Parietal lobe (tissue), 2 donors: ENCODE measurements around a stretch of chr3.

DNA sequence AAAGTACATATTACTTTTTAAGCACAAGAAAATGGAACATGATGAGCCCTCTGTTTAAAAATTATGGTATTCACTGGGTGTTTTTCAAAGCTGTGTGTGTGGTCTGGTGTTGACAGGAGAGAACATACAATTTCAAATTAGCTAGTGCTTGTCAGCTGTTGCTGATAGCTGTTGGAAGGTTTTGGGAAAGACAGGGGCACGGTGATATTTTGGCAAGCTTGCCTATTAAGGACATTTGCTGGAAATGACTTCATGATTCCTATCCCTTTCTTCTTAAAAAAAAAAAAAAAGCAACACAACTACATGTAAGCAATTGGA, 129.8 kb downstream of the RBMS3 start:
- RAMPAGE, long total RNA, result no peak

- RAMPAGE, long total RNA, result no peak
Measured at GRCh38 chr3:29695353-29696029, 414.6 kb downstream of the RBMS3 start.

- RAMPAGE, long total RNA, result no peak
Measured at GRCh38 chr3:29758210-29759286, 477.7 kb downstream of the RBMS3 start.

DNA sequence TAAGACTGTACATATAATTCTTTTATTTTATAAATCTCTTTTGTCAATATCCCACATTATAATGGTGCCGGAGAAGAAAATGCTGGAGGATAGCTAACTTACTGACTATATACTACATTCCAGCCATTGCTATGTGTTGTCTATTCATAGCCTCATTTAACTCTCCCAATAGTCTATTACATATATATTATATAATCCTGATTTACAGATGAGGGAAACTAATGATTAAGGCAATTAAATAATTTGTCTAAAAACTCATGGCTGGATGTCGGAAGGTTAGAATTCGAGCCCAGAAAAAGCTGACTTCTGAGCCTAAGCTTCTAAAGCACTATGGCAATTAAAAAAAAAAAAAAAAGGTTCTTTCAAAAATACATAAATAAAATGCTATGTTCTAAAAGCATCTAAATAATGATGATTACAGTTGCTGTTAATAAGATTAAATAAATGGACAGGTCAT, 318.4 kb upstream of the TGFBR2 start:
- RAMPAGE, long total RNA, result no peak

- RAMPAGE, long total RNA, result no peak
Measured at GRCh38 chr3:30607024-30607729, 776 bp downstream of the TGFBR2 start.

GRCh38 chr3:30610786-30611606, 4.6 kb downstream of the TGFBR2 start:
- RAMPAGE, long total RNA, result no peak

- RAMPAGE, long total RNA, result no peak
Measured at GRCh38 chr3:30631239-30631926, 25.0 kb downstream of the TGFBR2 start.

GRCh38 chr3:30638778-30639403, 32.5 kb downstream of the TGFBR2 start:
- RAMPAGE, long total RNA, result no peak

- RAMPAGE, long total RNA, result no peak
Measured at GRCh38 chr3:30644083-30644576, 37.7 kb downstream of the TGFBR2 start.

DNA sequence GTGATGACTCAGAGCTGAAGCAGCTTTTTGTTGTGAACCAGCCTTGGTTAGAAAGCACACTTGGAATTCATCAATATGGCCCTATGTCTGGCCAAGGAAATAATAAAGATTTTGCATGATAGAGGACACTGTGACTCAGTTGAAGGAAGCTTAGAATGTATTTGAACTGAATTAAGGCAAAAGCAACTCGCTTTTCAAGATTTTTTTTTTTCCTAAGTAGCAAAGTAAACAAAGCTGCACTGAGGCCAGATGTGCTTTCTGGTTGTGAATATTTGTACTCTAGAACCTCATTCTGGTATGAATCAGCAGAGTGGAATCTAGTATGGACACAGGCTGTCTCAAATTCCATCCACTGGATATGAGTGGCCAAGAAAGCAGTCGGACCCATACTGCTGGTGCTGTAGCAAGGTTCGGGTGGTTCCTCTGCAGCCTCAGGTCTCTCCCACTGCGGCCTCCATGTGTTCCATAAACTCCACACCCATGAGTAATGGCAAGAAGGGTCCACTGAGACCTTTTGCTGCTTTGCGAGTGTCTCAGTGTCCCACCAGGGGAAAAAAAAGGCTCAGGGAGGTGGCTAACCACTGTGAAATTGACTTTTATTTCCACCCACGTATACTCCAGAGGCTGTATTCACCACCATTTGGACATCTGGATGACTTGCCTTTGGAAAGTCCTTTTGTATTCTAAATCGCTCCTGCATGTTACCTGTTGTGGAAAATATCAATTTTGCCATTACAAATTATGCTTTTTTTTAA, 53.1 kb downstream of the TGFBR2 start:
- RAMPAGE, long total RNA, result no peak

GRCh38 chr3:30688783-30689736, 82.7 kb downstream of the TGFBR2 start:
- RAMPAGE, long total RNA, result no peak

GRCh38 chr3:31522110-31522685, 10.5 kb upstream of the STT3B start:
- RAMPAGE, long total RNA, result no peak

- RAMPAGE, long total RNA, result no peak
Measured at GRCh38 chr3:31542208-31542722, 9.5 kb downstream of the STT3B start.

GRCh38 chr3:31879426-31879978, 101.6 kb downstream of the OSBPL10 start:
- RAMPAGE, long total RNA, result no peak

GRCh38 chr3:31957137-31957619, 23.9 kb downstream of the OSBPL10 start:
- RAMPAGE, long total RNA, result no peak

GRCh38 chr3:32399470-32399940, 7.9 kb downstream of the CMTM7 start:
- RAMPAGE, long total RNA, result no peak

- RAMPAGE, long total RNA, result no peak
Measured at GRCh38 chr3:32419719-32421078, 28.5 kb downstream of the CMTM7 start.

DNA sequence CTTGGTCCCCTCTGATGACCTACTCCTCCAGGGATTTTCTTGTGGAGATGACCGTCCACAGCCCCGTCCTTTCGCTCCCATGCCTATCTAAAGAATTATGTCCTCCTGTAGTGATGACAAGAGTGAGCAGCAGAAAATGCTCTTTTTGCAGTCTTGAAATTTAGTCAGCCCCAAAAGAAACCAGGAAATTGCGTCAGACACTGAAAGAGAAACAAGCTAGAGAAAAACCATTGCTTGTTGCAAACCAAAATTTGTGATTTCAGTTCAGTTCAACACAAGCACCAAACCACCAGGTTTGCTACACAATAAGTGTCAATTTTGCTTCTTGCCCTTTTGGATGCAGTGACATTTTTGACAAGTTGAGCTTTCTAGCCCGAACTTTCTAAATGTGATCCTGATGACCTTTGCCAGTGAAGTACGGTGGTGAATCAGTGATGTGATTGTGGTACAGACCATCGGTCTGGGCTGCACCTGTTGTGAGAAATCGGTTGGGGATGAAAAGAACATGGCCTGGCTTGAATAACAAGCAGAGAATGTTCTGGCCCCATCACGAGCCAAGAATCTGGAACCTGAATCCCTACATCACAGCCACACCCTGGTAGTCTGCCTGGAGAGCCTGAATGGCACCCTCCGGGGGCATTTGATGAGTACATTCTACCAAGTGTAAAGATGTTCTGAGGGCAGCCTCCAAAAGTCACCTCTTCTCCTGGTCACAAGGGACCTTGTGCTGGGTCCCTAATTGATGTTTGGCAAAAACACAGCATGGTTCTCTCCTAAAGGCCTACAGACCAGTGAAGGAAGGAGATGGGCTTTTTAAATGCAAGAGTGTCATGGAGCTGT, 41.5 kb downstream of the CMTM7 start:
- RAMPAGE, long total RNA, result no peak

- RAMPAGE, long total RNA, result no peak
Measured at GRCh38 chr3:32501248-32501778, 1.3 kb downstream of the CMTM6 start.

DNA sequence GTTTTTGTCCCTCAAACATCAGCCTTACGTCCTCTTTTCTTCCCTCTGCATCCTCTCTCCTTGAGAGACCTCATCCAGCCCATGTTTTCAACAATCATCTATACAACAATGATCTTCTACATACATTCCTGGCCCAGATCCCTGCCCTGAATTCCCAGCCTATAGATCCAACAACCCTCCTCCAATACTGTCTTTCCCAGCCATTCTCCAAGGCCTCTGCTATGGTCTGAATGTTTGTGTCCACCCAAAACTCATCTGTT, 60.6 kb downstream of the CCR4 start:
- RAMPAGE, long total RNA, result no peak